K562 (cell line): Measurements from ENCODE around the genes SCLT1 and PCDH10.

DNA sequence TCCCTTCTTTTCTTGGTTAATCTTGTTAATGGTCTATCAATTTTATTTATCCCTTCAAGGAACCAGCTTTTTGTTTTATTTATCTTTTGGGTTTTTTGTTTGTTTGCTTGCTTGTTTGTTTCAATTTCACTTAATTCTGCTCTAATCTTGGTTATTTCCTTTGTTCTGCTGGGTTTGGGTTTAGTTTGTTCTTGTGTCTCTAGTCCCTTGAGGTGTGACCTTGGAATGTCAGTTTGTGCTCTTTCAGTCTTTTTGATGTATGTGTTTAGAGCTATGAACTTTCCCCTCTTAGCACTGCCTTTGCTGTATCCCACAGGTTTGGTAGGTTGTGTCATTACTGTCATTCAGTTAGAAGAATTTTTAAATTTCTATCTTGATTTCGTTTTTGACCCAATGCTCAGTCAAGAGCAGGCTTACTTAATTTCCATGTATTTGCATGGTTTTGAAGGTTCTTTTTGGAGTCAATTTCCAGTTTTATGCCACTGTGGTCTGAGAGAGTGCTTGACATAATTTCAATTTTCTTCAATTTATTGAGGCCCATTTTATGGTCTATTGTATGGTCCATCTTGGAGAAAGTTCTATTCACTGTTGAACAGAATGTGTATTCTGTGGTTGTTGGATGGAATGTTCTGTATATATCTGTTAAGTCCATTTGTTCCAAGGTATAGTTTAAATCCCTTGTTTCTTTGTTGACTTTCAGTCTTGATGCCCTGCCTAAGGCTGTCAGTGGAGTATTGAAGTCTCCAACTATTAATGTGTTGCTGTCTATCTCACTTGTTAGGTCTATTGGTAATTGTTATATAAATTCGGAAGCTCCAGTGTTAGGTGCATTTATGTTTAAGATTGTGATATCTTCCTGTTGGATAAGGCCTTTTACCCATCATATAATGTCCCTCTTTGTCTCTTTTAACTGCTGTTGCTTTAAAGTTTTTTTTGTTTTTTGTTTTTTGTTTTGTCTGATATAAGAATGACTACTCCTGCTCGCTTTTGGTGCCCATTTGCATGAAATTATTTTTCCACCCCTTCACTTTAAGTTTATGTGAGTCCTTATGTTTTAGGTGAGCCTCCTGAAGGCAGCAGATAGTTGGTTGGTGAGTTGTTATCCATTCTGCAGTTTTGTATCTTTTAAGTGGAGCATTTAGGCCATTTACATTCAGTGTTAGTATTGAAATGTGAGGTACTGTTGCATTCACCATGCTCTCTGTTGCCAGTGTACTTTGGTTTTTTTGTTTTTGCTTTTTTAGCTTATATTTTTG, 22.3 kb downstream of the SCLT1 start:
- RAMPAGE, long total RNA = no peak
- RRBS = no CpG with 5 or more reads among the region's 3 CpGs
PRO-cap:
- standard = no peak
- CoPRO, capped RNA only, 2 experiments = no peak in any of the 2 experiments
- CoPRO, capped and uncapped RNA, 2 experiments = no peak in any of the 2 experiments
- CoPRO, uncapped RNA only, 2 experiments = peak in 1 of 2 experiments; most common minus-strand start position 688 of the sequence (in 1)
CAGE:
- cytosol, long polyA plus RNA = no peak
- long polyA plus RNA = no peak
- nucleolus, long total RNA = no peak
- nucleus, long polyA plus RNA = no peak

DNA sequence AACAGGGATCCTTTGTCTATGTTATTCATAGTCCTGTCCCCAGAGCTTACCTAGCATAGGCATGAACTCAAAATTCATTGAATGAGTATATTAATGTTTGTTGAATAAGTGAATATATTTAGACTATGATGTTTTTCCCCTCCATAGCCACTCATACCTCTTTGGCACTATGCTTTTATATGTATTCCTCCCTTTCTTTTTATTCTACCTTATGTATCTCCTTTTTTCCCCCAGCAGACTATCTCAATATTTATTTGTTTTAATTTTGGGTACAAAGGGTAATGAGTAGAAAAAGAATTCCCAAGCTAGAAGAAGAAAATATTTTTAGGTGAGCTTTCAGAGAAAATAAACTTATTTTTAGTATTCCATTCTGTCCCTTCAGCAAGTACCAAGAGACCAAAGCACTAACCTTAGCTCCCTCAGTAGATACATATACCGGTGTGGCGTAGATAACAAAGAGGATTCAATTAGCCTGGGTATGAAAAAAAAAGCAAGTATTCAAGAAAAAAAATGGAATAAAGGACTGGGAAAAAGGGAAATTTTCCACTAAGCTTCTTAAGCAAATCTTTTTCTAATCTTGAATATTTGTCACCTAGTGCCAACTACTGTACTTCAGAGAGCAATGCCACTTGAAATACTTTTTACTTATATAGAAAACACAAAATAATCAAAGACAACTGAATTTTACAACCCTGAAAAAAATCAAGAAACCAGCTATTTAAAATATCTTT, 17.0 kb downstream of the SCLT1 start:
- RAMPAGE, long total RNA = no peak
- RRBS = no CpG with 5 or more reads among the region's 2 CpGs
PRO-cap:
- standard = no peak
- CoPRO, capped RNA only, 2 experiments = no peak in any of the 2 experiments
- CoPRO, capped and uncapped RNA, 2 experiments = no peak in any of the 2 experiments
- CoPRO, uncapped RNA only, 2 experiments = no peak in any of the 2 experiments
CAGE:
- cytosol, long polyA plus RNA = no peak
- long polyA plus RNA = no peak
- nucleolus, long total RNA = no peak
- nucleus, long polyA plus RNA = no peak

- RAMPAGE, long total RNA = start-site peak on the plus strand at chr4:129093667-129093753, 23 and 53 reads in 2 replicates
- RRBS = no CpG with 5 or more reads among the region's 68 CpGs
PRO-cap:
- standard = bidirectional peak, plus-strand start at chr4:129093346, minus-strand start at chr4:129093254; bidirectional peak, plus-strand start at chr4:129093712, minus-strand start at chr4:129093538
- CoPRO, capped RNA only, 2 experiments = peak in 2 of 2 experiments; most common plus-strand start chr4:129093734 (in 2); most common minus-strand start chr4:129093538 (in 2)
- CoPRO, capped and uncapped RNA, 2 experiments = peak in 2 of 2 experiments; most common plus-strand start chr4:129093712 (in 1); most common minus-strand start chr4:129093538 (in 2)
- CoPRO, uncapped RNA only, 2 experiments = peak in 2 of 2 experiments; most common plus-strand start chr4:129093759 (in 1); most common minus-strand start chr4:129093452 (in 1)
CAGE:
- cytosol, long polyA plus RNA = start-site peak on the minus strand at chr4:129093507-129093617, 226 and 155 reads in 2 replicates; start-site peak on the plus strand at chr4:129093682-129093827, 99 and 72 reads in 2 replicates
- long polyA plus RNA = start-site peak on the plus strand at chr4:129093730-129093753, 48 and 57 reads in 2 replicates
- nucleolus, long total RNA = no peak
- nucleus, long polyA plus RNA = start-site peak on the minus strand at chr4:129093467-129093600, 226 and 112 reads in 2 replicates; start-site peak on the plus strand at chr4:129093667-129093749, 74 and 141 reads in 2 replicates
These were observed at the start of gene SCLT1 for GRCh38 chr4:129093007-129094155. Gene SCLT1 (minus strand): TSS chr4:129093539.

DNA sequence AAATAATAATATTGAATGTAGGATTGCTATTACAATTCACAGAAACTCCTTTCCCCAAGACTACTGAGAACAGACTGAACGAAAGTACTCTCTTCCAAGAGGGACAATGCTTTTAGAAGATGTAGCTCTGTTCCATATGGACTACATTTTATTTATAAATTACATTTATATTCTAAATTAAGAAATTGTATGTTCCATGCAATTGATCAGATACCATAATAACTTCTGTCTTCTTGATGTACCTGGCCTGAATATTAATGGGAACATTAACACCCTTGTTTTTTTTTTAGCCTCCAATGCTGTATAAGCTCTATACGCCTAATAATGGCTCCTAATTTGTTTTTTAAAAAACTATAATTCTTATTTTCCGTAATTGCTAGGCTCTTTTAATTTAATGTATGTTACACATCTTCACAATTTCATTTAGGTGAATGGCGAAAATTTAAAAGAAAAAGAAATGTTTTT, 266.1 kb downstream of the C4orf33 start:
- RAMPAGE, long total RNA = no peak
- RRBS = no CpG with 5 or more reads among the region's 4 CpGs
PRO-cap:
- standard = no peak
- CoPRO, capped RNA only, 2 experiments = no peak in any of the 2 experiments
- CoPRO, capped and uncapped RNA, 2 experiments = no peak in any of the 2 experiments
- CoPRO, uncapped RNA only, 2 experiments = no peak in any of the 2 experiments
CAGE:
- cytosol, long polyA plus RNA = no peak
- long polyA plus RNA = no peak
- nucleolus, long total RNA = no peak
- nucleus, long polyA plus RNA = no peak

GRCh38 chr4:133148834-133149692, at the start of gene PCDH10:
Gene PCDH10 (plus strand): TSS chr4:133149294.
- RAMPAGE, long total RNA = no peak
- RRBS = 62% methylated on average over 6 of the region's 41 CpGs
PRO-cap:
- standard = bidirectional peak, plus-strand start at chr4:133149294, minus-strand start at chr4:133149087
- CoPRO, capped RNA only, 2 experiments = peak in 1 of 2 experiments; most common plus-strand start chr4:133149294 (in 1); most common minus-strand start chr4:133149052 (in 1)
- CoPRO, capped and uncapped RNA, 2 experiments = peak in 2 of 2 experiments; most common plus-strand start chr4:133149294 (in 2); most common minus-strand start chr4:133149052 (in 1)
- CoPRO, uncapped RNA only, 2 experiments = no peak in any of the 2 experiments
CAGE:
- cytosol, long polyA plus RNA = no peak
- long polyA plus RNA = no peak
- nucleolus, long total RNA = no peak
- nucleus, long polyA plus RNA = no peak

DNA sequence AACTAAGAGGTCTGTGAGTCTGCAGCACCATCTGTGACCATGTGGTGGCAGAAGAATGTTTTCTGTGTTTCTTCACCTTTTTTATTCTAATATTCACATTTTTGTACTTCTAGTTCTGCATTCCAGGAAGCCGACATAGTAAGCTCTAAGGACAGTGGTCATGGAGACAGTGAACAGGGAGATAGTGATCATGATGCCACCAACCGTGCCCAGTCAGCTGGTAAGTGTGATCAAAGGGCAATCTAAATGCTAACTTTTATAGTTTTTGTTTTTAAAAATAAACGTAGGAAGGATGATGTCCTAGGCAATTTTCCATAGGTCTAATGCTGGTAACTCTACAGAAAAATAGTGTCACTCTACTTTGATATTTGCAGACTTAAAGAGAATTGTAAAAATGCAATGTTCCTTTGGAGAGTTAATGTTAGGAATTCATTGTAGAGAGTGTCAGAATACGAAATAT, 5.7 kb downstream of the PCDH10 start:
- RAMPAGE, long total RNA = no peak
- RRBS = no CpG with 5 or more reads among the region's 4 CpGs
PRO-cap:
- standard = no peak
- CoPRO, capped RNA only, 2 experiments = no peak in any of the 2 experiments
- CoPRO, capped and uncapped RNA, 2 experiments = no peak in any of the 2 experiments
- CoPRO, uncapped RNA only, 2 experiments = no peak in any of the 2 experiments
CAGE:
- cytosol, long polyA plus RNA = no peak
- long polyA plus RNA = no peak
- nucleolus, long total RNA = no peak
- nucleus, long polyA plus RNA = no peak

DNA sequence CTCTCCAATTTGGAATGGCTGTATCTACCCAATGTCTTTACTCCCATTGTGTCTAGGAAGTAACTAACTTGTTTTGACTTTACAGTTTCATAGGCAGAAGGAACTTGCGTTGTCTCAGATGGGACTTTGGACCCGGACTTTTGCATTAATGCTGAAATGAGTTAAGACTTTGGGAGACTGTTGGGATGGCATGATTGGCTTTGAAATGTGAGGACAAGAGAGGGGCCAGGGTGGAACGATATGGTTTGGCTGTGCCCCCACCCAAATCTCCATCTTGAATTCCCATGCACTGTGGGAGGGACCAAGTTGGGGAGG, 429.7 kb downstream of the PCDH10 start:
- RAMPAGE, long total RNA = no peak
- RRBS = no CpG with 5 or more reads among the region's 3 CpGs
PRO-cap:
- standard = no peak
- CoPRO, capped RNA only, 2 experiments = no peak in any of the 2 experiments
- CoPRO, capped and uncapped RNA, 2 experiments = no peak in any of the 2 experiments
- CoPRO, uncapped RNA only, 2 experiments = no peak in any of the 2 experiments
CAGE:
- cytosol, long polyA plus RNA = no peak
- long polyA plus RNA = no peak
- nucleolus, long total RNA = no peak
- nucleus, long polyA plus RNA = no peak

DNA sequence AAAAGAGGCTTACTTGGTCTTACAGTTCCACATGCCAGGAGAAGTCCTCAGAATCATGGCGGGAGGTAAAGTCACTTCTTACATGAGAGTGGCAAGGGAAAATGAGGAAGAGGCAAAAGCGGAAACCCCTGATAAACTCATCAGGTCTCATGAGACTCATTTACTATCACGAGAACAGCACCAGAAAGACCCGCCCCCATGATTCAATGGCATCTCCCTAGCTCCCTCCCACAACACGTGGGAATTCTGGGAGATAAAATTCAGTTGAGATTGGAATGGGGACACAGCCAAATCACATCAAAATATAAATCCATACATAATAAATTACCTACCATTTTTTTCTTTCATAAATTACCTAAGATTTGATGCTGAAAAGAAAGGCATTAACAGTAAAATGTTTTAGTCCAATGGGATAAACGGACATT, 611.0 kb downstream of the PCDH18 start:
- RAMPAGE, long total RNA = no peak
- RRBS = no CpG with 5 or more reads among the region's 6 CpGs
PRO-cap:
- standard = no peak
- CoPRO, capped RNA only, 2 experiments = no peak in any of the 2 experiments
- CoPRO, capped and uncapped RNA, 2 experiments = no peak in any of the 2 experiments
- CoPRO, uncapped RNA only, 2 experiments = no peak in any of the 2 experiments
CAGE:
- cytosol, long polyA plus RNA = no peak
- long polyA plus RNA = no peak
- nucleolus, long total RNA = no peak
- nucleus, long polyA plus RNA = no peak

- RAMPAGE, long total RNA = no peak
- RRBS = no CpG with 5 or more reads among the region's 5 CpGs
PRO-cap:
- standard = no peak
- CoPRO, capped RNA only, 2 experiments = no peak in any of the 2 experiments
- CoPRO, capped and uncapped RNA, 2 experiments = no peak in any of the 2 experiments
- CoPRO, uncapped RNA only, 2 experiments = no peak in any of the 2 experiments
CAGE:
- cytosol, long polyA plus RNA = no peak
- long polyA plus RNA = no peak
- nucleolus, long total RNA = no peak
- nucleus, long polyA plus RNA = no peak
These were observed 13.2 kb upstream of the PCDH18 start for GRCh38 chr4:137545438-137545985.

- RAMPAGE, long total RNA = no peak
- RRBS = no CpG with 5 or more reads among the region's 2 CpGs
PRO-cap:
- standard = no peak
- CoPRO, capped RNA only, 2 experiments = no peak in any of the 2 experiments
- CoPRO, capped and uncapped RNA, 2 experiments = no peak in any of the 2 experiments
- CoPRO, uncapped RNA only, 2 experiments = no peak in any of the 2 experiments
CAGE:
- cytosol, long polyA plus RNA = no peak
- long polyA plus RNA = no peak
- nucleolus, long total RNA = no peak
- nucleus, long polyA plus RNA = no peak
These were observed 130.9 kb upstream of the PCDH18 start for GRCh38 chr4:137662975-137663804.

DNA sequence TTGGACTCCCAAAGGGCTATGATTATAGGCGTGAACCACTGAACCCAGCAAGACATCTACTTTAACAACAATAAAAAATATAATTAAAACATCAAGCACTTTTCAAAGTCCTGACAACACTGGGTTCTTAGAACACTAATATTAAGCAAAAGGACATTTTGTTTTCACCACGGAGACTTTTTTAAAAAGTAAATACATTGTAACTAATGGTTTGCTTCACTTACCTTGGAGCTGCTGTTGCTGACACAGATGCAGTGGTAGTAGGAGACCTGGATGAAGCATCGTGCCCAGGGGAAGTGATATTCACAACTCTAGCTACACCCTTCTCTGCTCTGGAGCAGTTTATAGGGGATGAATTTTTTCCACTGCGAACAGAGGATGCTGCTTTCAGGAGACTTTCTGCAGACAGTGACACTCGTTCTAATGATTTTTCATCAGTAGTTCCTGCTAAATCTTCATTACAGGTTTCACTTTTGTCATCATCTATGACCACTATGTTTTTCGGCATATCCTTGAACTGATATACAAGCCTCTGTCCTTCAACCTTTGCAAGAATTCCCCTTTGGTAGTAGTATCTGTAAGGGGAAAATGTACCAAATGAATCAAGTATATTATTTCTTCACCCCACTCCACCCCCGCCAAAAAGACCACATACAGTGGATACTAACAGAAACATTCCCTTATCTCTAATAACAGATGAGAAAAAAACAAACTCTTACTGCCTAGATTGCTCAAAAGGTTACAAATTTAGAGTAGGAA, 44.7 kb downstream of the NOCT start:
- RAMPAGE, long total RNA = no peak
- RRBS = no CpG with 5 or more reads among the region's 7 CpGs
PRO-cap:
- standard = no peak
- CoPRO, capped RNA only, 2 experiments = no peak in any of the 2 experiments
- CoPRO, capped and uncapped RNA, 2 experiments = no peak in any of the 2 experiments
- CoPRO, uncapped RNA only, 2 experiments = peak in 1 of 2 experiments; most common plus-strand start position 237 of the sequence (in 1); most common minus-strand start position 143 of the sequence (in 1)
CAGE:
- cytosol, long polyA plus RNA = no peak
- long polyA plus RNA = no peak
- nucleolus, long total RNA = no peak
- nucleus, long polyA plus RNA = no peak

DNA sequence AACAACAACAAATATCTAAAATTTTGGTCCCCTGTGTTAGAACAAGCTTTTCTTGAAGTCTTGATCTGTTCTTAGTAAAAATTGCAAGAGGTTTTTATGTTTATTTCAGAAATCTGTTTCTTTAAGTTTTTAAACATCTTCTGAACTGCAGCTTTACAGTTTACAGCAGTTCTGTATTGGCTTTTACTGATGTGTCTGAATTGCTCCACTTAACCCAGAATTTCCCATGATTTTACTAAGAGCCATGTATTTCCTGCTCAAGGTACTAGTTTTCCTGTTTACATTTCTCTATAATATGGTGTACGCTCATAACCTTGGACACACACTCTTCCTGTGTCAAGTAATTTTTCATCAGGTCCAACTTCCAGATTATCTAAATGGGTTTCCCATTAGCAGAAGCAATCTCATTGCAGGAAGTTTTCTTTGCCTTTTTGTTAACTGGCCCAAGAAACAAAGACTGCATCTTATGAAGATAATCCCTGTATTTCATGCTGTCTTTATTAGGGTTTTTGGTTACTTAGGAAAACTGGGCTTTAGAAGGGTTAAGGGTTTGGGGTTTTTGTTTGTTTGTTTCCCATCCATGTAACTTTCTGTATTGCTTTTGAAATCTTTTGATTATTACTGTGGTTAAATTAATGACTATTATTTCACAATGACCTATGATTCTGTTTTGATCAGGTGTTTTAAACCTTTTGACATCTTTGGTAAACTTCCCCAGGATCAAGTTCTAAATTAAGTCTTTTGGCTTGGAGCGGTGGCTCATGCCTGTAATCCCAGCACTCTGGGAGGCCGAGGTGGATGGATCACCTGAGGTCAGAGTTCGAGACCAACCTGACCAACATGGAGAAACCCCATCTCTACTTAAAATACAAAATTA, 12.1 kb downstream of the ELF2 start:
- RAMPAGE, long total RNA = no peak
- RRBS = no CpG with 5 or more reads among the region's 4 CpGs
PRO-cap:
- standard = no peak
- CoPRO, capped RNA only, 2 experiments = no peak in any of the 2 experiments
- CoPRO, capped and uncapped RNA, 2 experiments = no peak in any of the 2 experiments
- CoPRO, uncapped RNA only, 2 experiments = no peak in any of the 2 experiments
CAGE:
- cytosol, long polyA plus RNA = no peak
- long polyA plus RNA = no peak
- nucleolus, long total RNA = no peak
- nucleus, long polyA plus RNA = no peak

DNA sequence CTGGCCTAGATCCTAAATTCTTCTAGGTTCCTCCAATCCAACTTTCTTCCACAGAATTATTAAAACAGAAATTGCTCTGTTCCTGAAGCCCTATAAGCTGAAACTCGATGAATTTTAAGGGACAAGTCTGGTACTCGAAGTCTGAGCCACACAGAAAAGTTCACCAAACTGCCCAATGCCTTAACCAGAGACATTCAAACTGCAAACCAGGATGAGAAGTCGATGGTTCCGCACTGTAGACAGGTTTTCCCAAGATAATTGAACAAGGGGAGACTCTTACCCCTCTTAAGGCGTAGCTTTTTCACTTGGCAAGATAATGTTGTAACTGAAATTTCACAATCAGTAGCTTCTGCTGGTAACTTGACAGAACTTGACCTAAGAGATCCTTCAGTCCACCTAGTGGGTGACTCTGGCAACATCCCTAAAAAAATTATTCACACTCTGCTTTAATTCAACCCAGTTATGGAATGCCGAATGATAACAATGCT, 9.4 kb downstream of the ELF2 start:
- RAMPAGE, long total RNA = no peak
- RRBS = no CpG with 5 or more reads among the region's 6 CpGs
PRO-cap:
- standard = no peak
- CoPRO, capped RNA only, 2 experiments = no peak in any of the 2 experiments
- CoPRO, capped and uncapped RNA, 2 experiments = no peak in any of the 2 experiments
- CoPRO, uncapped RNA only, 2 experiments = no peak in any of the 2 experiments
CAGE:
- cytosol, long polyA plus RNA = no peak
- long polyA plus RNA = no peak
- nucleolus, long total RNA = no peak
- nucleus, long polyA plus RNA = no peak

DNA sequence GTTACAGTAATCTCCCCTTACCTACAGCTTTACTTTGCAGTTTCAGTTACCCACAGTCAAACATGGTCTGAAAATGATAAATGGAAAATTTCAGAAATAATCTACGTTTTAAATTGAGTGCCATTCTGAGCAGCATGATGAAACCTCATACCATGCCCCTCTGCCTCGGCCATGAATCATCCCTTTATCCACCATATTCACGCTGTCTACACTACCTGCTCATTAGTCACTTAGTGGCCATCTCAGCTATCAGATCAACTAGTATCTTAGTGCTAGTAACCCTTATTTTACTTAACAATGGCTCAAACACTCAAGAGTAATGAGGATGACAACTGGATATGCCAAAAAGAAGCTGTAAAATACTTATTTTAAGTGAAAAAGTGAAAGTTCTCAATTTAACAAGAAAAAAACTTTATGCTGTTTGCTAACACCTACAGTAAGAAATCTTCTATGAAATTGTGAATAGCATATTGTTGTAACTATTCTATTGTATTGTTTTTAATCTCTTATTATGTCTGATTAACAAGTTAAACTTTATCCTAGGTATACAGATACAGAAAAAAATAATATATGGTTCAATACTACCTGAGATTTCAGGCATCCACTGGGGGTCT, 4.7 kb downstream of the ELF2 start:
- RAMPAGE, long total RNA = no peak
- RRBS = no CpG with 5 or more reads among the region's 3 CpGs
PRO-cap:
- standard = no peak
- CoPRO, capped RNA only, 2 experiments = no peak in any of the 2 experiments
- CoPRO, capped and uncapped RNA, 2 experiments = no peak in any of the 2 experiments
- CoPRO, uncapped RNA only, 2 experiments = no peak in any of the 2 experiments
CAGE:
- cytosol, long polyA plus RNA = no peak
- long polyA plus RNA = no peak
- nucleolus, long total RNA = no peak
- nucleus, long polyA plus RNA = no peak

- RAMPAGE, long total RNA = no peak
- RRBS = no CpG with 5 or more reads among the region's 4 CpGs
PRO-cap:
- standard = no peak
- CoPRO, capped RNA only, 2 experiments = no peak in any of the 2 experiments
- CoPRO, capped and uncapped RNA, 2 experiments = no peak in any of the 2 experiments
- CoPRO, uncapped RNA only, 2 experiments = no peak in any of the 2 experiments
CAGE:
- cytosol, long polyA plus RNA = no peak
- long polyA plus RNA = no peak
- nucleolus, long total RNA = no peak
- nucleus, long polyA plus RNA = no peak
These were observed 1.2 kb upstream of the RAB33B start for GRCh38 chr4:139452721-139453042.

GRCh38 chr4:139463537-139464222, 9.8 kb downstream of the RAB33B start:
- RAMPAGE, long total RNA = no peak
- RRBS = no CpG with 5 or more reads among the region's 6 CpGs
PRO-cap:
- standard = no peak
- CoPRO, capped RNA only, 2 experiments = no peak in any of the 2 experiments
- CoPRO, capped and uncapped RNA, 2 experiments = no peak in any of the 2 experiments
- CoPRO, uncapped RNA only, 2 experiments = no peak in any of the 2 experiments
CAGE:
- cytosol, long polyA plus RNA = no peak
- long polyA plus RNA = no peak
- nucleolus, long total RNA = no peak
- nucleus, long polyA plus RNA = no peak

- RAMPAGE, long total RNA = no peak
- RRBS = 5% methylated on average over 47 of the region's 101 CpGs
PRO-cap:
- standard = unidirectional peak, plus-strand start at chr4:139555322; unidirectional peak, plus-strand start at chr4:139555344
- CoPRO, capped RNA only, 2 experiments = peak in 2 of 2 experiments; most common plus-strand start chr4:139555355 (in 2); most common minus-strand start chr4:139555252 (in 1)
- CoPRO, capped and uncapped RNA, 2 experiments = no peak in any of the 2 experiments
- CoPRO, uncapped RNA only, 2 experiments = no peak in any of the 2 experiments
CAGE:
- cytosol, long polyA plus RNA = no peak
- long polyA plus RNA = no peak
- nucleolus, long total RNA = no peak
- nucleus, long polyA plus RNA = no peak
These were observed 769 bp downstream of the SETD7 start for GRCh38 chr4:139554877-139556022.